Left lobe of liver (tissue), 1 donor: ENCODE measurements around the genes KNTC1 and OGFOD2.

DNA sequence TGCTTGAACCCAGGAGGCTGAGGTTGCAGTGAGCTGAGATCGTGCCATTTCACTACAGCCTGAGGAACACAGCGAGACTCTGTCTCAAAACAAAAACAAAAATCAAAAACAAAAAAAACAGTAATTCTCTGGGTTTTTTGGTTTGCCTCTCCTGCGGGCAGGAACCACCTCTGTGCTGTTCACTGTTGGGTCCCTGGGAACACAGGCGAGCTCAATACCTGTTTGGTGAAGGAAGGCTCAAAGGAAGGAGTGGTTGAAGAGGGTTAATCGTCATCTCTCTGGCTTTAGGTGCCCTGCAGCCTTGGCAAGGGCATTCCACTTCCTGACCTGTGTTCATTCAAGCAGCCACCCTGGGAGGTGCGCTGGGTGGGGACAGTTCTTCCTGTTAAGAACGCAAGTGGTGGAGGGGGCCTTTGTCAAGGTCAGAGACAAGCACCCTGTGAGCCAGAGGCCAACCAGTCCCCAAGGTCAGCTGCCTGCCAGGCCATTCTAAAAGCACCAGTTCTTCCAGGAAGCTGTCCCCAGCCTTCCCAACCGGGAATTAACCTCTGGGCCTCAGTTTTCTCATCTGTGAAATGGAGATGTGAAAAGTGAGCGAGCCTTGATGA lies 6.4 kb downstream of the RHOF start:
- PRO-cap: no peak

- PRO-cap: no peak
These were observed 5.1 kb downstream of the RHOF start for GRCh38 chr12:121788233-121788958.

- PRO-cap: bidirectional peak, plus-strand start at chr12:121806078, minus-strand start at chr12:121806077
These were observed 2.0 kb downstream of the SETD1B start for GRCh38 chr12:121805764-121806293.

- PRO-cap: no peak
These were observed 19.0 kb downstream of the SETD1B start for GRCh38 chr12:121822665-121823332.

DNA sequence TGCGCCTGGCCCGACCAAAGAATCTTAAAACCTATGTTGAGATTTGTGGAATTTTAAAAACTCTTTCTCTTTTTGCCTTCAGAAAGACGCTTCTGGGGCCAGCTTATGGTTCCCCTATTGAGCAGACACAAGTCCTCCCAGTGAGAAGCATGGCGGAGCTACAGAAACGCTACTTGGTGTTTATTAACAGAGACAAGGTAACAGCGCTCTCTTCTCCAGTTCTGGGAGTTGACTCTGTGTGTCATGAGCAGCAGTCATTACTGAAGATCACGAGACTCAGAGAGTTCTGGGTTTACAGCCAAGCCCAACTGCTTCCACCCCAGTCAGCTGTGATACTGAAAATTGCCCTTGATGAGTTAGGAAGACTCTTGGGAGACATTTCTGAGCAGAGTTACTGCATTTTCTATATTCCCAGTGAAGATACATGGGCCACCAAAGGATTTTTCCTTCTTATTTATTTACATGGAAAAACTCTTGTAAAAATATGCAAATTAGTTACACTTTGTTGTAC lies 48.5 kb downstream of the CFAP251 start:
- PRO-cap: no peak

- PRO-cap: no peak
These were observed 18.0 kb downstream of the MLXIP start for GRCh38 chr12:122096259-122097304.

DNA sequence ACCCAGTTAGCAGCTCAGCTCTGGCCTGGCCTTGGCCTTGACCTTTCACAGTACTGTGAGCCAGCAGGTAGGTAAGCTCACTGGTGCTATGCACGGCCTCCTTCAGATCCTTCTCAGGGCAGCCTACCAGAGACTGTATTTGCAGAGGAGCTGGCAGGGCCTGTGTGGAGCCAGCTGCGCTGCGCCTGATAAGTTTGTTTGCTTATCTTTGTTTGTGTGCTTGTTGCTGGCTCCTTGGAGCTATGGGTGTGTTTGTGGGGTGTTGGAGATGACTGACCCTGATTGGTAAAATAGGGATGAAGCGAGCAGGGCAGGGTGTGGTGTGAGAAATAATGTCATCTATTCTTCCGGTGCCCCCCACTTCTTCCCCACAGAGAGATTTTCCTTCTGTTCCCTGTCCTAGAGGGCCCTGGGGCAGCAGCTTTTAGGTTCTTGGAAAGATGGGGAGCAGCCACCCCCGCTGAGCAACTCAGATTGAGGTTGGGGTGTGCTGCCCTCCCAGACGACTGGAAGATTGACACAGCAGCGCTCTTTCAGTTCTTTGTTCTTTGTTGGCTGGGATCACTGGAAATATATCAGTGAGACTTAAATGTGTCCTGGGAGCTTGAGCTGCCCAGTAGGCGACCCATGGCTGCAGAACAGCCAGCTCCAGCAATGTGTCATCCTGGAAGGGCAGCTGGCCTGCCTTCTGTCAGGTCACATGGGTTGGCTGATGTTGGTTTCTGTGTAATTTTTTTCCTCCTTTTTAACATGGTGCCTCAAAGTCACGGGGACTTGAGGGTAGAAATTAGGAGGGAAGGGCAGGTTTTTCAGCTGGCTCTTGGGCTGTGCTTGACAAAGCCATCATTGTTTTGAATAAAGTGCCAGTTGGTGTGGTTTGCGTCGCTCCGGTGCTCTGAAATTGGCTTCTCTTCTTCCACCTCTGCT lies 19.6 kb downstream of the MLXIP start:
- PRO-cap: no peak

- PRO-cap: no peak
These were observed 26.3 kb downstream of the MLXIP start for GRCh38 chr12:122104846-122105321.

- PRO-cap: no peak
These were observed 28.2 kb downstream of the IL31 start for GRCh38 chr12:122145716-122146310.

- PRO-cap: no peak
These were observed 70.1 kb upstream of the VPS33A start for GRCh38 chr12:122336440-122336830.

DNA sequence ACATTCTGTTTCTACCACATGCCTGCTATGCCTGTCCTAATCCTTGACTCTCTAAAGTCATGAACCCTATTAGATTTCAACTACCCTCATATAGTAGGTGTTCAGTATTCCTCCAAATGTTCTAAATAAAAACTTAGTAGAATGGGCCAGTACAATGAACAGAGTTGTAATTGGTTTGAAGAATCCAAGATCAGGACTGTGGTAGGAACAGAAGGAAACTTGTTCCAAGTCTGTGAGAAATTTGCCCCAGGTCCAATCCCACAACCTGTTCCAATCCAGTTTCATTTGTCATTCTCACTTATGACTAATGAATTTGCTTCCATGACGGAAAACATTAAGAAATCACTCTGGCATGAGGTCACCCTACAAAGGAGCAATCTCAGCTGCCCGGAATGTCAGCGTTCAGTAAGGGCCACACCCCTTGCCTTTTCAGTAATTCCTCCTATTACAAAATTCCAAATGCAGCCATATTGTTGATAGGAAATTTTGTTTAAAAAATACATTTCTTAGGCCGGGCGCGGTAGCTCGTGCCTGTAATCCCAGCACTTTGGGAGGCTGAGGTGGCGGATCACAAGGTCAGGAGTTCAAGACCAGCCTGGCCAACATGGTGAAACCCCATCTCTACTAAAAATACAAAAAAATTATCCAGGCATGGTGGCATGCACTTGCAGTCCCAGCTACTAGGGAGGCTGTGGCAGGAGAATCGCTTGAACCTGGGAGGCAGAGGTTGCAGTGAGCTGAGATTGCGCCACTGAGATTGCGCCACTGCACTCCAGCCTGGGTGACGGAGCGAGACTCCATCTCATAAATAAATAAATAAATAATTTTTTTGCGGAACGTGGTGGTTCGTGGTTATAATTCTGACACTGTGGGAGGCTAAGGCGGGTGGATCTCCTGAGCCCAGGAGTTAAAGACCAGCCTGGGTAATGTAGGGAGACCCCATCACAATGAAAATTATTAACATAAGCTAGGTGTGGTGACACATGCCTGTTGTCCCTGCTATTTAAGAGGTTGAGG lies 36.3 kb downstream of the ZCCHC8 start:
- PRO-cap: no peak

- PRO-cap: no peak
These were observed 18.9 kb downstream of the ZCCHC8 start for GRCh38 chr12:122481975-122482174.

GRCh38 chr12:122503992-122504984 lies 3.6 kb upstream of the ZCCHC8 start:
- PRO-cap: no peak

DNA sequence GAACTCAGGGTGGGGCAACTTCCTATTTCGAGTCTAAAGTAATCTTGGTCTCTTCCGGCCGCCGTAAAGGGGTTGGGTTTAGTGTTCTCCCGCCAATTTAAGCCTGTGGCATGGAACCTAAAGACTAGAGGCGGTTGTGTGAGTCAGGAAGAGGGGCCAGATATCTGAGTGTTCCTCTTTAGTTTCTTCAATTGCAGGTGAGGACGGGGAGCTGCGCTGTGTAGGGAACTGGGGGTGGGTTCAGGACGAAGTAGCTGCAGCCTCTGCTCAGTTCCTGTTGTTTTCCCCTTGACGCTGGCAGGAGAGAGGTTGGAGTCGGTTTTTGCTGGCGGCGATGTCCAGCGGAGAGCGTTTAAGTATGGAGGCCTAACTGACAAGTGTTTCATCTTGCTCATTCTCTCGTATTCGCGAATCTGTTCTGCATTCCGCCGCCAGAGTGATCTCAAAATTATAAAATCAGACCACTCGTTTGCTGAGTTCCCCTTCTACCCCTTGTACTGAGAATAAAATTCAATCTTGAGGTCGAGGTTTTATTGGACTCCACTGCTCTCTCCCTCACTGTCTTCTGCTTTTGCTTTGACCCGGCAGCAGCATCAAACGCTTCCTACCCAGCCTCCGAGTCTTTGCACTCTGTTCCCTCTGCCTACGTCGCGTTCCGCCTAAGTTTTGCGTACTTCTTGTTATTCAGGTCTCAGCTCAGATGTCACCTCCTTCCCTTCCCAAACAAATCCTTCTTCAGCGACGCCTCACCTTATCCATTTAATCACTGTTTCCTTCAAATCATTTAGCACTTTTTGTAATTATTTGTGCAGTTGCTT lies at the start of gene KNTC1:
Gene KNTC1, plus strand, starts transcription at position 95 of the 818 bp plus-strand sequence.
- PRO-cap: bidirectional peak, plus-strand start at position 127 of the sequence, minus-strand start outside the sequence

DNA sequence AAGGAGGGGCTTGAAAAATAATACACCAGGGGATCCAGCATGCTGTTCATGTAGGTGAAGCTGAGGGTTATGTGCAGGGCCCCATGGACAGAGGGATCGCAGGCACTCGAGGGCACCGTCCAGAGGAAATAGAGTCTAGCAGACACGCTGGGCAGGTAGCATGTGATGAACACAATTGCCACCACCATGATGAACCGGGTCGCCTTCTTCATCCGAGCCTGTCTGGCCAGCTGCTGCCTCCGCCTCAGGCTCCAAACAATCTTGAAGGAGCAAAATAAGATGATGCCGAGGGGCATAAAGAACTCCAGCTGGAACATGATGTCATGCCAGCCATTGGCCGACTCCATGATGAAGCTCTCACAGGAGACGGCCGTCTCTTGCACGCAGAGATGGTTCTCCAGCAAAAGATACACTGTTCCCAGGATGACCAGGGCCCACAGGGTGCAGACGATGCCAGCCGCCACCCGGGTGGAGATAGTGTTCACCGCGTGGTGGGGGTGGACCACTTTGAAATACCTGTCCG lies 1.1 kb downstream of the HCAR1 start:
- PRO-cap: no peak

- PRO-cap: unidirectional peak, plus-strand start at chr12:122834498; unidirectional peak, plus-strand start at chr12:122834748
These were observed 707 bp upstream of the HIP1R start for GRCh38 chr12:122834381-122835118.

GRCh38 chr12:122858676-122859753 lies 23.8 kb downstream of the HIP1R start:
- PRO-cap: unidirectional peak, minus-strand start at chr12:122858832

DNA sequence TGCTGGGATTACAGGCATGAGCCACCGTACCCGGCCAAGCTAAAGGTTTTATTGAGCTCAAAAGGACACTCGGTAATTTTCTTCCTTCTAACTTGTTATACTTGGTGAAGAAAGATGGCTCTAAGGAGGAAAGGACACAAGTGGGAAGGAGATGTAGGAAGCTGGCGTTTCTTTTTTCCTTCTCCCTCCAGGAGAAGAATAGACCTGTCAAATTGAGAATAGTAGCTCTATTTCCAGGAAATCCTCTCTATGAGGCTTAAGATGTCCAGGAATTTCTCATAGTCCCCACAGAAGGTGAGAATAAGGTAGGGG lies 2.2 kb upstream of the VPS37B start:
- PRO-cap: no peak

GRCh38 chr12:122965517-122965870 lies 769 bp downstream of the ABCB9 start:
- PRO-cap: no peak

- PRO-cap: bidirectional peak, plus-strand start at chr12:122975252, minus-strand start at chr12:122975153
These were observed at the start of gene OGFOD2 for GRCh38 chr12:122975006-122975434. OGFOD2 (plus strand) TSS chr12:122975244.